Spinal cord (tissue), 3 donors: ENCODE data around the genes FCRL4, FCRL1, CD1A and OR6Y1.

GRCh38 chr1:156581613-156582505 lies 2.3 kb downstream of the TTC24 start:
- PRO-cap = no peak
- RAMPAGE, long total RNA = no peak

GRCh38 chr1:156586980-156587330 lies 4.6 kb upstream of the NAXE start:
- PRO-cap = no peak
- RAMPAGE, long total RNA = no peak

DNA sequence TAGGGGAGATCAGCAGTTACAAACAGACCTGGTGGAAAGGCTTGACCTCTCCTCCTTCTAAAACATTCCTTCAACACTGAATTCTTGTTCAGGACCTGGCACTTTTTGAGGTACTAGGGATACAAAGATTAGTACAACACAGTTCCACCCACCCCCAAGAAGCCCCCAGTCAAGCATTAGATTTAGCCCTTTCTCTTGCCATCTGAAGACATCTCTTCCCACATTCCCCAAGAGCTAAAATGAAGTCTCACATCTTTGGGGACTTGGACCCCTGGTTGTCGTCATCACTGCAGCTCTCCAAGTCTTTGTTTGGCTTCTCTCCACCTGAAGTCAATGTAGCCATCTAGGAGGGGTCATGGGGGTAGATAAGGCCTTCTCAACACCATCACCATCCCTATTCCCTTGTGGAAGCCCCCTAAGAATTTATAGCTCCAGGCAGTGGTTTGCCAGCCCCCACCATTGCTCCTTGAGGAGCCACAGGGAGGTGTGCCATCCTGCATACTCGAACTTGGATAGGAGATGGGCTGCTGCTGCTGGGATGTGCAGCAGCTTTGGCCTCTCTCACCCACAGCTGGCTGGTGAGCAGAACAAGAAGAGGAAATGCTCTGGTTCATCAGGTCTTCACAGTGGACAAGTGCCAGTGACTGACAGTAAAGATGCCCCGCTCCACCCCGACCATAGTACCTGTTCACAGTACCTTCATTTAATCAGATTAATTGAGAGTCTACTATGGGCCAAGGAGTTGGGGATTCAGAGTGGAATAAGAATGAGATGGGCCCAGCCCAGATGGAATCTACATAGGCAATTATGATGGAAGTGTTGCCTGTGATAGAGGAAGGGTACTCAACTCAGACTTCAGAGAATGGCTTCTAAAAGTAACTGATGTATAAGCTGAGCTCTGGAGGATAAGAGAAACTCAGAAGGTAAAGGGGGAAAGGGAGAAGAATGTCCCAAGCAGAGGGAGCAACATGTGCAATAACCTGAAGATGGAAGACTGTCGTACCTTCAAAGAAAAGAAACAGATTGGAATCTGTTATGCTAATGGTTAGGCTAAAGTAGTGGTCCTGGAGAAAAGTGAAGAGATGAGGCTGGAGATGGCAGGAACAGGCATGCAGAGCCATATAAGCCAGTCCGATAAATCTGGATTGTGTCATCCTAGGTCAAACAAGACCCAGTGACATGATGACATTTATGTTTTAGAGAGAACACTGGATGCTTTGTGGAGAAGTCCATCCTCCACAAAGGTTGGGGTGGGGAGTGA lies 5.0 kb downstream of the NAXE start:
- PRO-cap = no peak
- RAMPAGE, long total RNA = no peak

DNA sequence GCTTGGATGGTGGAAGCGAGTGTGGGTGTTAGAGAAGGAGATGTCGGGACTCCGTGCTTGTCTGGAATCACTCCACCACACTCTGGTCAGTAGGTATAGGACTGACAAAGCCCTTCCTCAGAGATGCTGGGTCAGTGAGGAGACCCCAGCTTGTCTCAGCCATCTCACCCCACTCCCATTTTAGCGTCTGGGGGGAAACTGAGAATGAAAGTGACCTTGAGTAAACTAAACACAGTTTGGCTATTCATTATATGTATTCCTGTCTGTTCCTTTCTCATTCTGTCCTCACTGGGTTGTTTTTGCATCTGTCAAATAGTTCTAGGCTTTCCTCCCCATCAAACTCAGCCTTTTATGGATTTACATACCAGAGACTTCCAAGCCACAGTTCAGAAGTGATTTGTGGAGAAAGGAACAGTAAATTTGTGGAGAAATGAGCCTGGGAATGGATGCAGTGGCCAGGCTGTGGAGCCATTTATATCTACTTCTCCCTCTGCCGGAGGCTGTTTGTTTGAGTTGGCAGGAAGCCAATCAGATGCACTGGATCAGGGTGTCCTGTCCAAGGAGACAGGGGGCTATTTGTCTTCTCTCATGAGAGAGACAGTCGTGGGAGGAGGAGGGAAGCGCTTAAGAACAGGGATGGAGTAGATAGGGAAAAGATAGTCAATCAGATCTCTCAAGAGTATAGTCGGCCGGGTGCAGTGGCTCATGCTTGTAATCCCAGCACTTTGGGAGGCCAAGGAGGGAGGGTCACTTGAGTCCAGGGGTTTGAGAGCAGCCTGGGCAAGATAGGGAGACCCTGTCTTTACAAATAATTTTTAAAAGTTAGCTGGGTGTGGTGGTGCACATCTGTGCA lies 2.9 kb upstream of the HAPLN2 start:
- PRO-cap = no peak
- RAMPAGE, long total RNA = no peak

GRCh38 chr1:156697463-156698148 lies 7.8 kb downstream of the CRABP2 start:
- PRO-cap = no peak
- RAMPAGE, long total RNA = no peak

- PRO-cap = no peak
- RAMPAGE, long total RNA = no peak
Observed at GRCh38 chr1:156725345-156726511, 2.5 kb upstream of the METTL25B start.

DNA sequence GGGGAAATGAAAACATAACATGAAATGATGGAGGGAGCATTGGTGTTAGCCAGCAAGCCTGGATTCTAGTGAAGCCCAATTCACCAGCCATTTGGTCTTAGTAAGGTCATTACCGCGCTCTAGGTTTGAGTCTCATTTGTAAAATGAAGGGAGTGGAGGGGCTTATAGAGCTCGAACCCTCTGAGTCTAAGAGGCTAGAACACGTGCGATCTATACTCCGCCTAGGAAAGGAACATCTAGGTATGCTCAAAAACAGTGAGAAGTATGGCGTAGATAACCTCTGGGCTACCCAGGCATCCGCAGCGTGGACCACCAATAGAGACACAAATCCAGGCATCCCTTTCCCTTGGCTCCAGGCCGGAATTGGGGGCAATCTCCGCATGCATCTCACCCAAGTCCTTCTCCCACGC lies 378 bp upstream of the METTL25B start:
- PRO-cap = no peak
- RAMPAGE, long total RNA = no peak

- PRO-cap = no peak
- RAMPAGE, long total RNA = no peak
Observed at GRCh38 chr1:156791420-156791896, 24.1 kb downstream of the PRCC start.

GRCh38 chr1:156808830-156809436 lies 7.7 kb downstream of the SH2D2A start:
- PRO-cap = no peak
- RAMPAGE, long total RNA = no peak

DNA sequence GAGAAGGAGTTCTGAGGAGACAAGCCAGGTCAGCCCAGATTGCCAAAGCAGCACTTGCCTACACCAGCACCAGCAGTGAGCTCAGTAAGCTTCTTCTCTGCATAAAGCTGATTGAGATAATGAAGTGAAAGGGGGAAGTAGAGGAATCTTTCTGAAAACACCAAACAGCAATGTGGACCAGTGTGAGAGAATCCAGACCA lies at the start of gene FCRL4:
TSS of gene FCRL4 (minus strand) at position 121 of the 200 bp plus-strand sequence.
- PRO-cap = no peak
- RAMPAGE, long total RNA = no peak

DNA sequence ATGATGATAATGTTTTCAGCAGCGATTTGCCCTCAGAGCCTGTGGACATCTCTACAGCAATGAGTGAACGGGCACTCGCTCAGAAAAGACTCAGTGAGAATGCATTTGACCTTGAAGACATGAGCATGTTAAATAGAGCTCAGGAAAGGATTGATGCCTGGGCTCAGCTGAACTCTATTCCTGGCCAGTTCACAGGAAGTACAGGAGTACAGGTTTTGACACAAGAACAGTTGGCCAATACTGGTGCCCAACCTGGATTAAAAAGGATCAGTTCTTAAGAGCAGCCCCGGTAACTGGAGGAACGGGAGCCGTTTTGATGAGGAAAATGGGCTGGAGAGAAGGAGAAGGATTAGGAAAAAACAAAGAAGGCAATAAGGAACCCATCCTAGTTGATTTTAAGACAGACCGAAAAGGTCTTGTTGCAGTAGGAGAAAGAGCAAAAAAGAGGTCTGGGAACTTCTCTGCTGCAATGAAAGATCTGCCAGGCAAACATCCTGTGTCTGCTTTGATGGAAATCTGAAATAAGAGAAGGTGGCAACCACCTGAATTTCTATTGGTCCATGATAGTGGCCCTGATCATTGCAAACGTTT lies 9.3 kb upstream of the FCRL3 start:
- PRO-cap = no peak
- RAMPAGE, long total RNA = start-site peak on the plus strand centred at position 330 of the sequence, 107 bp wide, 12 and 11 reads in 2 replicates

- PRO-cap = no peak
- RAMPAGE, long total RNA = no peak
Observed at GRCh38 chr1:157726878-157727416, 26.4 kb upstream of the FCRL3 start.

- PRO-cap = no peak
- RAMPAGE, long total RNA = no peak
Observed at GRCh38 chr1:157819968-157820262, at the start of gene FCRL1. TSS of gene FCRL1 (minus strand) at chr1:157820120.

GRCh38 chr1:157844016-157844632 lies 2.5 kb upstream of the CD5L start:
- PRO-cap = no peak
- RAMPAGE, long total RNA = no peak

DNA sequence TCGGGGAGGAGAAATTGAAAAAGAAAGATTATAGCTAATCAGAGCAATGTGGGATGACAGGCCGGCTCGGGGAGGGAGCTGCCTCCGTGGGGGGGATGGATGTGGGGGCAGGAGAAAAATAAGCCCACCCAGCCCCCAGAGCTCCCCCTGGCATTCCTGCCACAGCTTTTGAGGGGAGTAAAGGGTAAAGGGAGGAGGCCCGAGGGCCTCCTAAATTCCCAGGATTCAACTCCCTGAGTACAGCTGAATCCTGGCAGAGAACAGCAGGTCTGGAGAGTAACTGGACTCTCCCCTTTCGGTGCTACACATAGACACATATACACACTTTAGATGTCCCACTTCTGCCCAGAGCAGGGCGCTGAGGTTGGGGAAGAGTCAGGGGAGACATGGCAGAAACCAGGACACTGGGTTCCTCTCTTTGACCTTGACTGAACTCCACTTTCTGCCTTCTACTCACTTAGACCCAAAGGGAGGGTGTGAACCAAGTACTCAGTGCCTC lies 3.0 kb downstream of the KIRREL1 start:
- PRO-cap = no peak
- RAMPAGE, long total RNA = no peak

DNA sequence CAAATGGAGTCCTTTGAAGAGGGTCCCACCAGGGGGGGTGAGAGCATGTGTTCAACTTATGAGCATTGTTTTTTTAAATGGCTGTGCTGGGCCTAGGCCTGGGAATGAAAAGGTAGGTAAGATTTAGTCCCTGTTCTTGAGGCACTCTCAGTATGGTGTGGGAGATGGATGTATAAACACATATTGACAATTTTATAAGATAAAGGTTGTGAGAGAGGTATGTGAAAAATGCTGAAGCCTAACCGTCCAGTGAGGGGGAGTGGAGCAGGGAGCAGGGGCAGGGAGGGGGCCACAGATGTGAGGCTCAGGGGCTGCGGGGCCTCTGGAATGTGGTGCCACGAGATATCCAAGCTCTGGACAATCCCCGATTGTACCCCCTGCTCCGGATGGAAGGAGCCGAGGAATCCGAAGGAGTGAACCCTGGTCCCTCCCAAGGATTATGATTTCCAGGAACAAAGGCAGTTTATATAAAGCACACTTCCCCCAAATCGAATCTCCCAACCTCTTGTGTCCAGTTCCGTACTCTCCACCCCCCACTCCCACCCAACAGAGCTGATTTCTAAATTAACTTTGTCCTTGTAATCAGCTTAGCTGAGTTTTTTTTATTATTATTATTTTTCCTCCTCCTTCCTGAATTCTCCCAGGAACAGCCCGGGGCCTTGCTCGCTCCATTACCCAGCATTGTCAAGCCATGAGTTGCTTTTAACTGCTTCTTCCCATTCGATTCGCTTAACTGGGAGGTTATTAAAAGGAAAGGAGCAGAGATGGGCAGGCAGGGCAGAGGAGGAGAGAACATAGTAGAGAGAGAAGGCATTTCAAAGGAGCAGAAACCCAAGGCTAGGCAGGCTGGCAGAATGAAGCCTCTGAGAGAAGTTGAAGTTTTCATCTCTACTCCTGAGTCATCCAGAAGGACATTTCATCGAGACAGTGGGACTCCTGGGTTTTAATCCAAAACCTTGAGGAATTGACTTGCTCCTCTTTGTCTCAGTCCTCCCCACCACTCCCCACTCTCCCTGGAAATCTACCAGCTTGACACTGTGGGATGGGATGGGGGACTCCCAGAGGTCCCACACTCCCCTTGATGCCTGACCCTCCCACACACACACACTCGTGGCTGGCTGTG lies 9.4 kb downstream of the KIRREL1 start:
- PRO-cap = no peak
- RAMPAGE, long total RNA = no peak

DNA sequence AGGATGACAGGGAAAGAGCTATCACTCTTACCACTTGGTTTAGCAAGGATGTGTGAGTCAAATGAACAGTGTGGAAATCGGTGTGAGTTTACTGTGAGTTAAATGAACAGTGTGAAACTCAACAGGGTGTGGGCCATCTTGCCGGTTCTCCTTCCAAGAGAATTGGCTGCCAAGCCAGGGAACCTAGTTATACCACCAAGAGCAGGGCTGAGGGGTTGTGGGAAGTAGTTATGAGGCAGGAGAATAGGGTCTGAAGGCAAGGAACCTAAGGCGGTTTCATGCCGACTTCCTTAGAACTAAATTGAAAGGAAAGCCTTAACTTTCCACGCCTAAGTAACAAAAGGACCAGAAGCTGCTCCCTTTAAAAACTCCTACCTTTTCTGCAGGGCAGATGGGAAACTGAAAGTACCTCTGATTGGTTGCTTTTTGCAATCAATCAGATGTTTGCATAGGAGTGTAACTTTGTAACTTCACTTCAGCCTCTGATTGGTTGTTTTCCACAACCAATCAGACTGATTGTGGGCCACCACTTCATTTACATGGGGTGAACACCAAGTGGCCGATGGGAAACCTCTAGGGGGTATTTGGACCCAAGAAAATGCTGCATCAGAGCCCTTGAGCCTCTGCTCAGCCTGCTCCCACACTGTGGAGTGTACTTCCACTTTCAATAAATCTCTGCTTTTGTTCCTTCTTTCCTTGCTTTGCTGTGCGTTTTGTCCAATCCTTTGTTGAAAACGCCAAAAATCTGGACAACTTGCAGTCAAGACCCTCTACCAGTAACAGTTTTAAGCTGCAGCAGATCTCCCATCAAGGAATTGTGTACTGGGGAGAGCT lies 19.7 kb upstream of the SMIM42 start:
- PRO-cap = no peak
- RAMPAGE, long total RNA = no peak

DNA sequence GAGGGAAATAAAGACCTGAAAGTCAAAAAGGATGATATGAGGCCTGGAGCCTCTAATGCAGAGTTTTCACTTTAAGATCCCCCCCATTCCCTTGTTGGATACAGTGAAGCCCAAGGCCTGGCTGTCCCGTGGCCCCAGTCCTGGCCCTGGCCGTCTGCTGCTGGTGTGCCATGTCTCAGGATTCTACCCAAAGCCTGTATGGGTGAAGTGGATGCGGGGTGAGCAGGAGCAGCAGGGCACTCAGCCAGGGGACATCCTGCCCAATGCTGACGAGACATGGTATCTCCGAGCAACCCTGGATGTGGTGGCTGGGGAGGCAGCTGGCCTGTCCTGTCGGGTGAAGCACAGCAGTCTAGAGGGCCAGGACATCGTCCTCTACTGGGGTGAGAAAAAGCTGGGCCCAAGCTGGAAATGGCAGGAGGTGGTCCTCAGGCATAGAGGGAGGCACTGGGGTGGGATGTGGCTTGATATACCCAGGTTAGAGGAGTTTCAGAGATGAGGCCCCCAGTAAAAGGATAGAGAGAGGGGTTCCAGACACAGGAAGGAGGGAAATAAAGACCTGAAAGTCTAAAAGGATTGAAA lies 2.2 kb downstream of the CD1D start:
- PRO-cap = no peak
- RAMPAGE, long total RNA = no peak

DNA sequence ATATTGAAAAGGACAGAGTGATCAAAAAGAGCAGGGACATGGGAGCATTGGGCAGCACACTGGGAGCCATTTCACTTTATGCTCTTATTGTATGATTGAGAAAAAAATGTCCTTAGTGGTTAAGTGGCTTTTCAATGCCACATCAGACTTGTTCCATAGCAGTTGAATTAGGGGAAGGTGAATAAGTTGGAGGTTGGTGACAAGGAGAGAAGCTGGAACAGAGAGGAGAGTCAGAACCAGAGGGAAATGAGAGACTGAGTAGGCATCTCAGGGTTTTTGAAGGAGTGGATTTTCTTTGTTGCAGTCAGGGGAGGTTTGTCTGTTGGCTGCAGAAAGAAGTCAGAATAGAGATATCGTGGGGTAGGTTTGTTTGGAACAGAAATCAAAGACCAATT lies at the start of gene CD1A:
TSS of gene CD1A (plus strand) at position 184 of the 395 bp plus-strand sequence.
- PRO-cap = no peak
- RAMPAGE, long total RNA = no peak

DNA sequence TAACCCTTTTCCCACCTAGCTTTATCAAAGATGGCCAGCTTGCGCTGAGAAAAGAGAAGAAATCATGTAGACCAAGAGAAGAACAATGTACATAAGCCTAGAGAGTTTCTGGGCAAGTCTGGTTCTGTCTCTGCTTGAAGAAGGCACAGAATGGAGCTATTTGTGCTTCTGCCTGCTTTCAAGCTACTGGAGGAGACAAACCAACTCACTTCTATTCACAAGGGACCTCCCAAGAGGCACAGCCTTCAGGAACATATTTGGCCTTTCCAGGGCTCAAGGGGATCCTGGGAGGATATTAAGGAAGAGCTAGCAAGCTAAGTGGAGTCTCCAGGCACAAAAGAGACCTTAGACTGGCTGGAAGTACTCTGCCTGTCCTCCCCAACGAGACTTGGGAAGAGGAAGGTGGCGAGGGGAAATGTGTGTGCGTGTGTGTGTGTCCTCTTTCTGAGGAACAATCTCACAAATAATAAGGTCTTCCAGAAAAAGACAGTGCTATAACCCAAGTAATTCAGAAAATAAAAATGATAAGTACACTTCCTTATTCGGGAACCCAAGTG lies at the start of gene OR6Y1:
TSS of gene OR6Y1 (minus strand) at position 124 of the 557 bp plus-strand sequence.
- PRO-cap = no peak
- RAMPAGE, long total RNA = no peak